H7 (cell line): ENCODE data around the gene MYL12A.

GRCh38 chr18:2906307-2907449 lies 59.9 kb downstream of the EMILIN2 start:
- RAMPAGE, long total RNA: no peak

DNA sequence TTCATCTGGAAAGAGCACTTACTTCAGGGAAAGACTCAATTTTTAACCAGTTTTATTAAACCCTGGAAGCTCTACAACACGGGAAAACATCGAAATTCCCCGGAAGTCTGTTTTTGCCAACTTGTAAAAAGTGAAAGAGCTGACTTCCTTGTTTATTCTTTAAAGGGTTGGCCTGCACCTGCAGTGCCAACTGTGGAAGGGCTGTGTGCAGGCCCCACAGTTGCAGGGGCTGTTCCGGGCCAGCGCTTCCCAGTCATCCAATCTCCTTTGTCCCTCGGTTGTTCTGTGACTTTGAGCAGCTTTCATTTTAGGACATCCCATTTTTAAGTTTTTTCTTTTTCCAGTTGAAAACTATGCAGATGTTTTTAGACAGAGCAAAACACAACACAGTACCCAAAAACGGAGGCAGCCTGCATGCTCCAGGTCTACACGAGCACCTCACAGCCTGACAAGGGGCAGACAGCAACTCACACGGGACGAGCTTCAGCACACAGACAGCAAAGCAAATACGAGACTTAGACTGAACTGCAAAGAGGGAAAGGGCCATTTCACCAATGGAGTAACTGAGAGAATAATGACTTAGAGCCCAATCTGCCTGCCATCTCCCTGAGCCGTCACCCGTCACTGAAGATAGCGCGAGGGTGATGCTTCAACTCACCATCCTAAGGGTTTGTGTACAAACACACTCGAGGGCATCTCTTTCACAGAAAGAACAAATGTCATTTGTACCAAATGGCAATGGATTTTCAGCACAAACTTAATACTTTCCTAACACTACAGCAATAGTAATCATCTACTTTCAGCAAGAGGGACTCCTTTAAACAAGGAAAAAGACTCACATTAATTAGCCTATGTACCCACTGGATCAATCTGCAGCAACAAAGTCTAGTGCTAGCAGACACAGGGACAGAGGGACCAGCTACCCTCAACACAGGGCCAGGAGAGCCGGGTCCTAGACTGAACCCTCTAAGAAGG lies 70.7 kb downstream of the EMILIN2 start:
- RAMPAGE, long total RNA: no peak

DNA sequence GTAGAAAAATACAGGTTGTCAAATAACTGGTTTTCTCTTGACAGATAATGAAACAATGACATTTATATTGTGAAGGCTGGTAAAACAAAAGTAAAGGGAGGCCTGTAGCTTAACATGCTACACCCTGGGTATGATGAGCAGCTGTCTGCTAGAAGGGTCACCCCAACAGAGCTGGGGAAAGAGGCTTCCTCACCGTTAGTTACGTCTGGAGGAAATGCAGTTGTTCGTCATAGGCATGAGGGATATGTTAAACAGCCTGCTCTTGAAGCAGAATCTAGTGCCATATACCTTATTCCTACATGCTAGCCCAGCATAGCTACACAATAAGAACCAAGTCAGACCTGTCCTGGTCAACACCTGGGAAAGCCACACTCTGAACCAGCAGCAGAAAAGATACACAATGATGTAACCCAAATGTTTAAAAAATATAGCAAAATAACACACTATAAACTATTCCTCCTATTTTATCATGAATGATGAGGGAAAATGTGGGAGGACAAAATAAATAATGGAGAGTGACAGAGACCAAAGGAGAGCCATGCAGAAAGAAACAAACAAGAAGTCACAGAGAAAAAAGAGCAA lies 49.8 kb downstream of the LPIN2 start:
- RAMPAGE, long total RNA: no peak

GRCh38 chr18:3026597-3027315 lies 13.8 kb upstream of the LPIN2 start:
- RAMPAGE, long total RNA: no peak

- RAMPAGE, long total RNA: no peak
These were observed 38.6 kb upstream of the LPIN2 start for GRCh38 chr18:3051560-3052011.

DNA sequence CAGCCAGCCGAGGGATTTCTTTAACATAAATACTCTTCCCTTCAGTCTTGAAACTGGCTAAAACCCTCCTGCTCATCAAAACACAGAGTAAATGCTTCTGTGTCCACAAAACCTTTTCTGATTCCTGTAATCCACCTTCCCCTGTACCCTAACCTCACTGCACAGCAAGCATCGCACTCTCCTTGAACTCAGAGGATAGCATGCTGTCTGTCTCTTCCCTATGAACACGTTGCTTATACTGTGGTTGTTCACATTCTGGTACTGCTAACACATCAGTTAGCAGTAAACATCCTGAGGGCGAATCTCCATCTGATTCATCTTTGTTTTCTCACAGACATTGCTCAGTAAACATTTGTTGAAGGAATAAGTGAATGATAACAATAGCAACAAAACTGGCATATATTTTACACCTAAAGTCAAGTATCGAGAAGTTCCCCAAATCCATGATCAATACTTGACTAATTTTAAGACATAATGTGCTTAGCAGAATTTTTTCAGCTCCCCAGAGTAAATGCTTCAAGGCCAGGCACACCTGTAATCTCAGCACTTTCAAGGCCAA lies 45.5 kb upstream of the LPIN2 start:
- RAMPAGE, long total RNA: no peak

DNA sequence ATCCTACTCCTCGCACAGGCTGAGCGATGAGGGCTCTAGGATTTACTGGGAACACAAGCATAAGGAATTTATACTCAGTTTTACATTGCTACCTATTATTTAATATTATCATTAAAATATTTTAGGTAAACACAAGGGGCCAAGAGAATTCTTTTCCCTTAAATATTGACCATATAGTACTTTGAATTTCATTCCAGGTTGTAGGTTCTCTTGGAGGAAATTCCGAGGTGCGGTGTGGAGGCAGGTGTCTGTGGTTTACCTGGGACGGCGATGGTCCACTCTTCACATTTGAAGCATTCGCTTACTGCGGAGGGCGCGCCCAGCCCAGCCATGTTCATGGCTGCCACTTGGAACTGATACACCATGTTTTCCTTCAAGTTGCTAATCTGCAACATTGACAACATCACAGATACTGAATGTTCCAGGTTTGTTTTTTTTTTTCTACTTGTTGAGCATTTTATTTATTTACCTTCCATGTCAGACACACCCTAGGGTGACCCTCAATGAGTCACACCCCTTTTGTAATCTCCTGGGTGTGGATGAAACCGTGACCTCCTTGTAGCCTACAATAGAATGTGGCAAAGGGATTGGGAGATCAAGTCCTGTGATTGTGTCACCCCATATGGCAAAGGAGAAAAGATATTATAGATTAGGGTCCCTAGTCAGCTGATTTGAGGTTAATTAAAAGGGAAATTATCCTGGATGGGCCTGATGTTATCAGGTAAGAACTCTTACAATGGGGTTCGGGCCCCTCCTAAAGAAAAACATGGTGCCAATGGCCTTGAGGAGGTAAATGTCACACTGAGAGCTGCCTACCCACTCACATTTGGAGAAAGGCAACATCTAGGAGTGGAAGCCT lies 99.9 kb downstream of the MYOM1 start:
- RAMPAGE, long total RNA: no peak

DNA sequence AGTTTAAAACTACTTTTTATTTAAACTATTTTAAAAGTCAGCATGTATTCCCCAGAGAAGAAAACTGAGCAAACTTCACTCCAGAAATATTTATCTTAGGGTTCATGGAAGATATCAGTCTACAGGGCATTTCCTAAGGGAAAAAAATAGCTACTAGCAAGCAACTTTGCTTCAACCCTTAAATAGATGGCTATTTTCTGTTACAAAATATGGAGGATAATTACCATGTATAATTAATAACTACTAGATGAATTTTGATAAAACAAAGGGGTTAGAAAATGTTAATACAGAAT lies 1.5 kb downstream of the MYOM1 start:
- RAMPAGE, long total RNA: no peak

GRCh38 chr18:3218704-3219147 lies 1.0 kb downstream of the MYOM1 start:
- RAMPAGE, long total RNA: no peak

DNA sequence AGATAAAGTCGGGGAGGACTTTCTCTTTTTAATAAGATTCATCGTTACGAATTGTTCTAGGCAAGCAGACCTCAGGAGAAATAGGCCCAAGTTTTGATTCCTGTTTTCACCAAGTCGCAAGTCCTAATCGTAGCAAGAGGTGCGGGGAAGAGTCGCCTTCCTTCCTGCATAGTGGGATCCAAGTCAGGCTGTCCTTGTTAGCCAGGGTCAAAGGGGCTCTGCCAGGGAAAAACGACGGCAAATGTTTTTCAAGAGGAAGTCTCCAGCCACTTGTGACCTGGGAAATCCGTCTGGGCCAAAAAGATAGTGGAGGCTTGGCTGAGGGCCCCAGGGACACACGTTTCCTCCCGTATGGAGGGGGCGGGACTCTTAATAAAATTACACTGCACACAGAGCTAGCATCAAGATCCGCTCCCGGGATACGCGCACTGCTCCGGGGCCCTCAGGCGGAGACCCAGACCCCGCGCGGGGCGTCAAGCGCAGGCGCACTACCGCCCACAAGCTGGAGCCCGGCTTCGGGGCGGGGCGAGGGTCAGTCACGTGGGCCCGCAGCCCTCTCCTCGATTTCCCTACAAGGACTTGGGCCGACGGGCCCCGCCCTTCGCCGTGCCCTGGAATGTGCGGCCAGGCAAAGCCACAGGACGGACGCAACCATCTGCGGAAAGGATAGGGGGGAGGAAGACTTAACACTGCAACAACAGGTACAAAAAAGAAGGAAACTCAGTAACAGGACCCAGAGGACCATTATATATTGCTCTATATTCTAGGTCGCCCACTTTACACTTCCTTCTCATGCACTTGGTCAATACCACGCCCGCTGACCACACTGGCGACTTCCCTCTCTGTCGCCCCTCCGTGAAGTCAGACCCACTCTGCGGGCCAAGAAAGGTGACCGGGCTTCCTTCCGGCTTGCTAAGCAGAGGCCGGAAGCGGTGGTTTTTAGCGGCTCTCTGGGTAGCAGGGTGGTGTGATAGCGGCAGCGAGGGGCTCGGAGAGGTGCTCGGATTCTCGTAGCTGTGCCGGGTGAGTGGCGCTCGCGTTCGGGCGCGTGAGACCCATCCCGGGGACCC lies at the start of gene MYL12A:
Gene MYL12A, plus strand, starts transcription at position 915 of the 1,070 bp plus-strand sequence.
- RAMPAGE, long total RNA: start-site peak on the minus strand centred at position 465 of the sequence, 29 bp wide, 9 reads; start-site peak on the plus strand centred at position 936 of the sequence, 65 bp wide, 7,909 reads

DNA sequence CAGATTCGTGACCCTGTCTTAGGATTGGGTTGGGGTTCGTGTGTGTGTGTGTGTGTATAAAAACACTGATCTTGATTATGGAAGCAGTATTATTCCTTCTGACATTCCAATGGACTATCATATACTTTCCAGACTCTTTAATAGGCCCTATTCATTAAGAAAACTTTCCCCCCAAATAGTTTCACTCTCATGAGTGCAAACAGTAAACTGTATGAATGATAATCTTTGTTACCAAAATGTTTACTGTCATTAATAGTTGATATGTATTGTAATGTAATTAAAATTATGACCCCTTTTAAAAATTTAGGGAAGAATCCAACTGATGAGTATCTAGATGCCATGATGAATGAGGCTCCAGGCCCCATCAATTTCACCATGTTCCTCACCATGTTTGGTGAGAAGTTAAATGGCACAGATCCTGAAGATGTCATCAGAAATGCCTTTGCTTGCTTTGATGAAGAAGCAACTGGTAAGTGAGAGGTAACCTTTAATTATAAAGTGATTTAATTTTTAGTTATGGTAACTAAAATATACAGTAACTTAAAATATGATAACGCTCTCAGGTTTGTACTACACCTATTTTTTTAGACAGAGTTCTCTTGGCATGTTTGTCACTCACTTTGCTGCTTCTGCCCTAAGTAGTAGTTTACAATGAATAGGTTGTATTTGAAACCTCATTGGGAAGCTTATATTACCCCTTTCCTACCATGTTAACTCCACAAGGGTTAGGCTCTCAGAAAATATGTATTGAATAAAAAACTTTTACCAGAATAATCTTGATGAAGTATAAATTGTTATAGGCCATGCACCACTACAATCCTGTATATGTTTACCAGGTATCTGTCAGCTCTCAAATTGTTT lies 6.2 kb downstream of the MYL12A start:
- RAMPAGE, long total RNA: no peak

DNA sequence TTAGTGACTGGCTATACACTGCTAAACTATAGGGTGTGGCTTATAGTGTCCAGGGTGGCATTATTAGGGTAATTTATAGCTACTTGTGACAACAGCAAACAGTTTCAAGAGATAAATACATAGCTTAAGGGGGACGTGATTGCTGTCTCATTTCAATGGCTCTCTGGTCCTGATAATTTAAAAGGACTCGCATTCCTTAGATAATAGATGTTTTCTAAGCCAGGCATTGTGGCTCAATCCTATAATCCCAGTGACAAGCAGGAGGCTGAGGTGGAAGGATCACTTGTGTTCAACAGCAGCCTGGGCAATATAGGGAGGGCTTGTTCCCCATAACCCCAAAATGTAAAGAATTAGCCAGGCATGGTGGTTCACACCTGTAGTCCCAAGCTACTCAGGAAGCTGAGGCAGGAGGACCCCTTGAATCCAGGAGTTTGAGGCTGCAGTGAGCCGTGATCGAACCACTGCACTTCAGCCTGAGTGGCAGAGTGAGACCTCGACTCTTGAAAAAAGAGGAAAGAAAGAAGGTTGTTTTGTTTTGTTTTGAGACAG lies 66.4 kb upstream of the TGIF1 start:
- RAMPAGE, long total RNA: no peak

DNA sequence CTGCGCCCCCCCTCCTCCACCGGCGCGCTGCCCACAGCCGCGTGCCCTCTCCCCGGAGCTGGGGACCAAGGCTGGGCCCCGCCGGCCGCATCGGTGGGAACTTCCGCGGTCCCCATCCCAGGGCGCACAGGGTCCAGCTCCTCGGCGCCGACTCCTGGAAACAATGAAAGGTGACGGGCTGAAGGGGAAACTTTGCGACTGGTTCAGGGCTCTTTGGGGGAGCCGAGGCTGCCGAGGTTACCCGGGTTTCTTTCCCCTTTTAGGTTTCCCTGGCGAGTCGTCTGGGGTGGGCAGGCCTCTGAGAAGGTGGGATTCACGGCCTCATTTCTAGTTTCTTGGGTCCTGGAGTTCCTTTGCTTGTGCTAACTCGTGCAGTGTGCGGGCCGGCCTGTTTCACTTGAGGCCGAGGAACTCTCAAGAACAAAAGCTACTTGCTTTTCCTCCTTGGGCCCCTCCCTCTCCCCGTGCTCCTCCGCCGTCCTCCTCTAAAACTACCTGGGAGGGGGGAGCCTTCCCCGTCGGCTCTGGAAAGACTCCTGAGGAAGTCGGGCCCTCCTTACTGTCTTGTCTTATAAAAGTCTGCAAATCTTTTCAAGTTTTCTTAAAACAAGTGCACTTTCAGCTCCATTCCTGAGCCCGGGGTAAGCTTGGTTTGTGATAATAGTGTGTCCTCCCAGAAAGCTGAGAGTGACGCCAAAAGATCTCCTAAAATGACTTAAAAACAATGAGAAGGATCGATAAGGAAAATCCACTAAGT lies 2.4 kb downstream of the TGIF1 start:
- RAMPAGE, long total RNA: no peak

DNA sequence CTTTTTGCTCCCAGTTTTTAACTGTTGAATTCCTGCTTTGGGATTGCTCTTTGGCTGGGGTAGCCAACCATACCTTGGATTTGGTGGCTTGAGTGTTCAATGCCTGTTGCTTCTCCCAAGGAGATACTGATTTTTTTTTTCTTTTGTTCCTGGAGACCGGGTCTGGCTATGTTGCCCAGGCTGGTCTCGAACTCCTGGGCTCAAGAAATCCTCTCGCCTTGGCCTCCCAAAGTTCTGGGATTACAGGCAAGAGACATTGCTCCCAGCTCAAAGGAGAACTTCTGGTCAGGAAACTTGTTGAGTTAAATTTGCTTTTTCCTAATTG lies 3.0 kb downstream of the TGIF1 start:
- RAMPAGE, long total RNA: no peak

GRCh38 chr18:3508999-3509676 lies 59.2 kb downstream of the TGIF1 start:
- RAMPAGE, long total RNA: no peak

- RAMPAGE, long total RNA: no peak
These were observed 70.3 kb downstream of the TGIF1 start for GRCh38 chr18:3520321-3520712.

- RAMPAGE, long total RNA: no peak
These were observed 154.8 kb downstream of the TGIF1 start for GRCh38 chr18:3604413-3605455.

- RAMPAGE, long total RNA: no peak
These were observed 157.5 kb downstream of the TGIF1 start for GRCh38 chr18:3607270-3608113.

DNA sequence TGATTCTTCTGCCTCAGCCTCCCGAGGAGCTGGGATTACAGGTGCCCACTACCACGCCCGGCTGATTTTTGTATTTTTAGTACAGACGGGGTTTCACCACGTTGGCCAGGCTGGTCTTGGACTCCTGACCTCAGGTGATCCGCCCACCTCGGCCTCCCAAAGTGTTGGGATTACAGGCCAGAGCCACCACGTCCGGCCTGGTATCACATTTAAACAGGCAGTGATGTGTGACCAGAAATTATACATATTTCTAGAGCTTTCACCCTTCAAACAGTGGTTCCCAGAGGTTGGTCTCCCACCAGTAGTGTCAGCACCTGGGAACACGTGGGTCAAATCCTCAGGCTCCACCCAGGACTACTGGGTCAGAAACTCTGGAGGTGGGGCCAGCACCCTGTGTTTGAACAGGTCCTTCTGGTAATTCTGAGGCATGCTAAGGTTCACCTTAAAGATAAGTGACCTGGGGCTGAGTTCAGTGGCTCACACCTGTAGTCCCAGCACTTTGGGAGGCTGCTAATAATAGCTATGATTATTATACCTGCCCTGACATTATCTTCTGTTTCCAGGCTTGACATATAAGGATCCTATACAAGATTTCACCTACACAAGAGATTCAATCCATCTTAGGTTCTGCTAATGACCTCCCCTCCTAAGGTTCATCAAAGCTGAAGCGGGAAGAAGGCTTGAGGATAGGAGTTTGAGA lies 170.8 kb downstream of the TGIF1 start:
- RAMPAGE, long total RNA: no peak

DNA sequence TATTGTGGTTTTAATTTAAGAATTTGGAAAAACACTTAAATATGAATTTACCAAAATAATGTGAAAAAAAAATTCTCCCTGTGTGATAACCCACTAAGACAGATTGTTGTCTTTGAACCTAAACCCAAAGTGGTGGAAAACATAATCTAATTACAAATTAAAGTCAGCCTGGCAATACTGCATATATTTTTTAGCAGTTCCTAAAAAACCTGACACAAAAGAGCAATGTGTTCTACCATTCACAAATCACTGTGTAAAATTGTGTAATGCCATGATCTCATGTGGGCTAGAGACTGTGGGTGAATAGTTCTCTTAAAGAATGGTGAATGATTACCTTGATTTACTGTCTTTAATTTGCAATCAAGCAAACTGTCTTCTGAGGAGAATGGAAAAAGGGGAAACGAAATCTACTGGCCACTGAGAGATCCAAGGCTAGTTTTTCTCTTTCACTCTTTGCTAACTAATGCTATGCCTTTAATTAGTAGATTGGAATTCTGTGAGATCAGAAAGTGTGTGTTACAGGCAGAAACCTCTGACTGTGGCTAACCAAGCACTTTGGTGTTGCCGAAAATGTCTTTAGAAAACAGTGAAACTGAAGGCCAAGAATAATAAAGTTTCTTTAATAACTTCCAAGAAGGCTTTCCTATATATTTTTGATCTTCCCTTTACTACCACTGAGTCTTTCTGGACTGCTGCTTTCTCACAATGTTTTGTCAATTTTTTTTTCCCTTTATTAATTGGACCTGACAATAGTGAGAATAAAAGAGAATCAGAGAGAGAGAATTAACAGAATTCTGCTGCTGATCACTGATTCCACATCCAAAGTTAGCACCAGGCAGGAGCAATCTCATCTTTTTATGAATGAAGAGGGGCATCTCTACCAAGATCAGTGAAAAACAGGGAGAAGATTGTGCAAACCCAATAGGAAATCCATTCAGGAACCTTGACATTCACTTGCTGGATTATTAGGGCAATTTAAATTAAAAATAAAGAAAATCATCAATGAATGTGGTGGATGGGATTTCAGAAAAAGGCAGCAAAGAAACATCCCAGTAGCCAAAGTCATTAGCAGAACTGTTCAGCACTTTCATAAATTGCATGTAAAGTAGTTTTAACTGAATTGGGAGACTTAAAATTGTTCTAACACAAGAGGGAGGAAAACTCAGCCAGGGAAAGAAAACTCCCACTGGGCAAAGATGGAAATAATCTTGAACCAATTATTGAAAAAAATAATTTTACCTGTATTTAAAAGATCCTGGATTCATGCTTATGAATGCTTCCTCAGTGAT lies 422.9 kb downstream of the TGIF1 start:
- RAMPAGE, long total RNA: no peak